GM23248 (cell line): ENCODE data around the genes RING1, B3GALT4, SMIM40 and ITPR3.

DNA sequence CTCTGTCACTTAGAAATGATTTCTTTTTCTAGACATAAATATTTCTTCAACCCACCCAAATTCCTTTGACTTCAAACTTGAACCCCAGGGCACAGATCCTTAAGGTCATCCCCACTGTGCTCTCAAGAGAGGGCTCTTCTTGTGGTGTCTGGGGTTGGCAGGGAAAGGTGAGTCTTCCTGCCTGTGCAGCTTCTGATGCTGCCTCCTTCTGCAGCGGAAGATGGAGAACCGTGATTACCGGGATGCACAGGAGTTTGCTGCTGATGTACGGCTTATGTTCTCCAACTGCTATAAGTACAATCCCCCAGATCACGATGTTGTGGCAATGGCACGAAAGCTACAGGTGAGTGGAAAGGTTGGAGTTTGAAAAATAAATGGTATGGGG is 8.8 kb downstream of the BRD2 start:
- RAMPAGE, long total RNA: no peak

DNA sequence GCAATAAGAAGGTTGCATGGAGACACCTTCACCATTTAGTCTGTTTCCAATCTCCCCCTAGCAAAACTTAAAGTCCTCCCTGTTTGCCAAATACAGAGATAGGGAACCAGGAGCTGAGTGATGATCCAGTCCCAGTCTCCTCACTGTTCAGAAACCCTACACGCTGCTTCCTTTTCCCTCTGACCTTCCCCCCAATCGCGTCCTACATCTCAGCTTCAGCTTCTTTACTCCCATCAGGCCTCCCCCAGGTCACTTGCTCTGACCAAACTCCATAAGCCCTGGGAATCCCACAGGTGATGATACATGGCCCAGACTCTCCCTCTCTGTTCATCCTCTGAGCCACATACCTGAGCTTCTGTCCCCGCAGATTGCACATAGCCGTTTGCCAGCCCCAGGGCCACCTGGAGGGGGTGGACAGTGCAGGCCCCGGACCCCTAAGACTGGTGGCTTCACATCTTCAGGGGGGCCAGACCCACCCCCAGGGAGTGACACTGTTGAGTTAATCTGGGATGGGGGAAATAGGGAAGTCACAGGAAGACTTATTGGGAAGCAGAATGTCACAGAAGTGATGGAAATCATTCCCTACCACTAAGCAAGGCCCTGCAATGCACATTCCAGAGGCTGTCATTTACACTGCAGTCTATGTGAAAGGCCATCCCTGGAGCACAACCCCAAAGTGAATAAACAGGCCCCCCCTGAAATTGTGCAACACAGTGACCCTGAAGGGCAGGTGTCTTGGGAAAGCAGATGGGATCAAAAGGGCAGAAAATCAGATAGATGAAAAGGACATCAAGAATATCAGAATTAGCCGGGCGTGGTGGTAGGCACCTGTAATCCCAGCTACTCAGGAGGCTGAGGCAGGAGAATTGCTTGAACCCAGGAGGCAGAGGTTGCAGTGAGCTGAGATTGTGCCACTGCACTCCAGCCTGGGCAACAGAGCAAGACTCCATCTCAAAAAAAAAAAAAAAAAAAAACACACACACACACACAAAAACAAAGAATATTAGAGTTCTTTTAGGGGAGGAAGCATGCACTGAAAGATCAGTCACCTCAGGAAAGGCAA is 2.2 kb downstream of the RXRB start:
- RAMPAGE, long total RNA: no peak

- RAMPAGE, long total RNA: no peak
Measured at GRCh38 chr6:33205159-33205886, 868 bp downstream of the HSD17B8 start.

- RAMPAGE, long total RNA: start-site peak on the plus strand at chr6:33208502-33208517, 52 and 173 reads in 2 replicates
Measured at GRCh38 chr6:33208312-33209066, at the start of gene RING1. Gene RING1 (plus strand): TSS chr6:33208500.

DNA sequence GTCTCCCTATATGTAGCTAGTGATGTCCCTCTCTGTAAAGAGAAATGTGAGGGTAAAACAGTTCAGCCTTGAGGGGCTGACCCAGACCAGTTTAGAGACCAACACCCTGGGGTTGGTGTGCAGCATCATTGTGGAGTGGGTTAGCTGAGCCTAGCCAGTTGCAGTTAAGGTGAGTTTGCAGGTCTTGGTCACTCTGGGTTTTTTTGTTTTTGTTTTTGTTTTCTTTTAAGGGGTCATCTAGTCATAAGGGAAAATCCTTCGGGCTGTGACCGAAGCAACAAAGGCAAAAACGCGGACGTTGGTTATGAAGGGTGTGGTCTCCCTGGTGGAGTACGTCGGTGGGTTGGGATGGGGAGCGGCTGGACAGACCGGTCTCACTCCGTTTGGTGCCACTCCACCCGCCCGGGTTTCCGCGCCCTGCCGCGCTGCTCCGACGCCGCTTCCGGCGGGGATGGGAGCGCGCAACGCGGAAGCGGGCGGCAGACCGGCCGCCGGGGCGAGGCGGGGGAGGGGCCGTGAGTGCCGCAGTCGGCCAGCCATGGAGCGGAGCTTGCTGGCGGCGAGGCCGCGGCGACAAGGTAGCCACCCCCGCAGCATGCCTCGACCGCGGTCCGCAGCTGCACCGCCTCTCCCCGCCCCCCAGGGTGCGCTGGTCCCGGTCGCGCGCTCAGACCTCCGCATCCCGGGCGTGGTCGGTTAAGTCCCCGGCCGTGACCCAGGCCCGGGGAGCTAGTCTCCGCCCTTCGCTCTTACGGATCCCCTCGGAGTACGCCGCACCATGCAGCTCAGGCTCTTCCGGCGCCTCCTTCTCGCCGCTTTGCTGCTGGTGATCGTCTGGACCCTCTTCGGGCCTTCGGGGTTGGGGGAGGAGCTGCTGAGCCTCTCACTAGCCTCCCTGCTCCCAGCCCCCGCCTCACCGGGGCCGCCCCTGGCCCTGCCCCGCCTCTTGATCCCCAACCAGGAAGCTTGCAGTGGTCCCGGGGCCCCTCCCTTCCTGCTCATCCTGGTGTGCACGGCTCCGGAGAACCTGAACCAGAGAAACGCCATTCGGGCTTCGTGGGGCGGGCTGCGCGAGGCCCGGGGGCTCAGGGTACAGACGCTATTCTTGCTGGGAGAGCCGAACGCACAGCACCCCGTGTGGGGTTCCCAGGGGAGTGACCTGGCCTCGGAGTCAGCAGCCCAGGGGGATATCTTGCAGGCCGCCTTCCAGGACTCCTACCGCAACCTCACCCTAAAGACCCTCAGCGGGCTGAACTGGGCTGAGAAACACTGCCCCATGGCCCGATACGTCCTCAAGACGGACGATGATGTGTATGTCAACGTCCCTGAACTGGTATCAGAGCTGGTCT is at the start of gene B3GALT4:
Gene B3GALT4 (plus strand): TSS at position 482 of the 1,349 bp plus-strand sequence.
- RAMPAGE, long total RNA: no peak

DNA sequence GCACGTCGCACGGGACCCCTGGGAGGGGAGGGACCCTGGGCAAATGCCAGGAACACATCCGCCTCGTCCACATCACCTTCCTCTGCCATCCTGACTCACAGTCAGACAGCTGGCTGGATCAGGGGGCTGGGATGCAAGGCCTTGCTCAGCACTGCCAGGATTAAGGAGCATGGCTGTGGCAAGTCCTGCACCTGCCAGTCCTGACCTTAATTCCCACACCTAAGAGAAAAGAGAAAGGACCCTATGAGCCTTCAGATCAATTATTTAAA is at the start of gene SMIM40:
Gene SMIM40 (minus strand): TSS at position 103 of the 269 bp plus-strand sequence.
- RAMPAGE, long total RNA: no peak

DNA sequence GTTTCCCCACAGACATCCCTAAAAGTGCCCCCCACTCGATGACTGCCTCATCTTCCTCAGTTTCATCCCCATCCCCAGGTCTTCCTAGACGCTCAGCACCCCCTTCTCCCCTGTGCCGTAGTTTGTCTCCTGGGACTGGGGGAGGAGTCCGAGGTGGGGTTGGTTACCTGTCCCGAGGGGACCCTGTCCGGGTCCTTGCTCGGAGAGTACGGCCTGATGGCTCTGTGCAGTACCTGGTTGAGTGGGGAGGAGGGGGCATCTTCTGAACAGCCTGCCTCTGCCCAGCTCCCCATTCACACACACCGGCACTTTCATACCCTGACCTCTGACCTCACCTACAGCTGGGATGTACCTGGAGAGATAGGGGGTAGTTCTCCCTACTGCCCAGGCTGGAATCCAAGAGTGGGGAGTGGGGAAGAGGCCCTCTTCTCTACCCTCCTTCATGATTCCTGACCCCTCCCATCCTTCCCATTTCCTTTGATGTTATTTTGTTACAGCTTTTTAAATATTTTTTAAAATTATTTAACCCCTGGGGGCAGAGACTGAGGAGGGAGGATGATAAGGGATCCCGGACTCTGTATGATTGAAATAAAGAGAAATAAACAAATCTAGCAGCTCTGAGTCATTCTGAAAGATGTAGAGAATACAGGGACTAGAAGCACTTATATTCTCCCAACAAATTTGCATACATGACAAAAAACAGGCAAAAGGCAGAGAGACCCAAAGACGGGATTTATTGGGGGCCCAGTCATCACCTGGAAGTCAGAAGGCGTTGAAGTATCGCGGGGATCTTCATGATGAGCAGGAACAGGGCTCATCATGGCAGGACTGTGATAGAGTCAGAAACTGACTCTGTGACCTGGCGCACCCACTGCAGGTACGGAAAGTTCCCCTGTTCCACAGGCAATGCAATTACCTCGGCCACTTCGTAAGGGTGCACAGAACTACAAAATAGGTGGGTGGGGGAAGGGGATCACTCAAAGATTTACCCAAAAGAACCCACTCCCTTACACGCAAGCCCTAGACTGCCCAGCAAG is 1.8 kb downstream of the CUTA start:
- RAMPAGE, long total RNA: no peak

- RAMPAGE, long total RNA: no peak
Measured at GRCh38 chr6:33424969-33425593, 5.2 kb downstream of the SYNGAP1 start.

DNA sequence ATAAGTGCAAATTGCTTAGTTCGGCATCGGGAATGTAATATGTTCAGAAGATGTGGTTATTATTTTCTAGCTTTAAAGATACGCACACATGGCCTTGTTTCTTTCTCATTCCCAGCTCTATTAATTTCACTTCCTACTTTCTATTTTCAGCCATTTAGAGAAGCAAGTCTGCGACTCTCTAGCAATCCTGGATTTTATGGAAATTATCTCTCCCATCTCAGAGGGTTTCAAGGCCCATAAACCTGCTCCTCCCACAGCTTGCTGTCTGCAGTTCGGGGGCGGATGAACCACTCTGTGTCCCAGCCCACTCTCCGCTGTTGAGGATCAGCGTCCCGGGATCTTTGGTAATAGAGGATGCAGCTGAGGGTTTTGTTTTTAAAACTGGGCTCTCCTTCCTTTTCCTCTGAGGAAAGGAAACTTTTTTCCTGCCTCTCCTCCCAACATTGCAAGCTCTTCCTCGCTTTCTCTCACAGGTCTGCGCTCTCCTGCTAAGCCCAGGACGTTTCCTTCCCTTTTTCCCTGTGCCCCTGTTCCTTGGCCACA is 54.6 kb downstream of the ZBTB9 start:
- RAMPAGE, long total RNA: no peak

- RAMPAGE, long total RNA: no peak
Measured at GRCh38 chr6:33609471-33609944, 11.6 kb upstream of the ITPR3 start.

- RAMPAGE, long total RNA: start-site peak on the plus strand at chr6:33621261-33621605, 10 and 5 reads in 2 replicates
Measured at GRCh38 chr6:33620724-33621752, at the start of gene ITPR3. Gene ITPR3 (plus strand): TSS chr6:33621322.

DNA sequence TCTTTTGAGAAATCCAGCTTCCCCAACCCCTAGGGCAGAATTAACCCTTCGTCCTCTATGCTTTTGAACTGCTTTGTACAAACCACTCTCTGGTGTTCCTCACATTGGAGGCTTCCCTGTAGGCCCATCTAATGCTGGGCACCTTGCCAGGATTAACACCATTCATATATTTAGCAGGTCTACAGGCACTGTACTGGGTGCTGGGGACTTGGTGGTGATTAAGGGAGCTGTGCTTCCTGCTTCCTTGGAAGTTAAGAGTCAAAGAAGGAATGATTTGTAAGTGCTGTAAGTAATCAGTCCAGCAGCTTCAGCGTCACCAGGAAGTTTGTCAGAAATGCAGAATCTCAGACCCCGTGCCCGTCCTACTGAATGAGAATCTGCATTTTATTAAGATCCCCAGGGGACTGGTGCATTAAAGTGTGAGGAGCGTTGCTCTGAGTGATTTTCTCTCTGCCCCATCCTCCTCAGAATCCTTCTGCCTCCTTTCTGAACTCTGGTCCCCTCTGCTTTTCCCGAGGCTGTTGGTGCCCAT is 3.1 kb downstream of the ITPR3 start:
- RAMPAGE, long total RNA: no peak

DNA sequence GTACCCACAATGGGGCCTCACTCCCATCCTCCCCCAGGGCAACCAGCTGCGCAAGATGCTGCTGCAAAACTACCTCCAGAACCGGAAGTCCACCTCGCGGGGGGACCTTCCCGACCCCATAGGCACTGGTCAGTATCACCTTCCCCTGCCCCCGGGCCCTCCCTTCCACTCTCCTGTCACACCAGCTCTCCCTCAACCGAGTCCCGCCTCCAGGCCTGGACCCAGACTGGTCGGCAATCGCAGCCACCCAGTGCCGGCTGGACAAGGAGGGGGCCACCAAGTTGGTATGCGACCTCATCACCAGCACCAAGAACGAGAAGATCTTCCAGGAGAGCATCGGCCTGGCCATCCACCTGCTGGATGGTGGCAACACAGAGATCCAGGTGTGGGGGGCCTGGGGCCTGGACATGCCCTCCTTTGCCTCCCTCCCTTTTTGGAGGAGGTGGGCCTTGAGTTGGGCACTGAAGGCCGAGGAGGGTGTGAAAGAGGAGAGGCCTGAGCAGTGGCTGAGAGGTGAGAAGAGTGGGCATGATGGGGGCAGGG is 26.9 kb downstream of the UQCC2 start:
- RAMPAGE, long total RNA: no peak

- RAMPAGE, long total RNA: no peak
Measured at GRCh38 chr6:33685997-33686777, 25.3 kb downstream of the UQCC2 start.

DNA sequence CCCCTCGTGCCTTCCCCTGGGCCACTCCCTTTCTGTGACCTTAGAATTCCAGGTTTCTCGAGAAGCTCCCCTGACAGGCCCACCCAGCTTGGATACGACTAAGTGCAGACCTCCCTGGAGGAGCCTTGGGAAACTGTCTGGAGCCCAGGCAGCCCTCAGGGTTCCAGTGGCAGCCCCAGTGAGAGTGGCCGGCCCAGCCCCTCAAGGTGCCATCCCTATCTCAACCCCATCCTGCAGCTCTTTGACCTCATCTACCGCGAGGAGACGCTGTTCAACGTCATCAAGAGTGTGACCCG is 20.9 kb downstream of the UQCC2 start:
- RAMPAGE, long total RNA: no peak

DNA sequence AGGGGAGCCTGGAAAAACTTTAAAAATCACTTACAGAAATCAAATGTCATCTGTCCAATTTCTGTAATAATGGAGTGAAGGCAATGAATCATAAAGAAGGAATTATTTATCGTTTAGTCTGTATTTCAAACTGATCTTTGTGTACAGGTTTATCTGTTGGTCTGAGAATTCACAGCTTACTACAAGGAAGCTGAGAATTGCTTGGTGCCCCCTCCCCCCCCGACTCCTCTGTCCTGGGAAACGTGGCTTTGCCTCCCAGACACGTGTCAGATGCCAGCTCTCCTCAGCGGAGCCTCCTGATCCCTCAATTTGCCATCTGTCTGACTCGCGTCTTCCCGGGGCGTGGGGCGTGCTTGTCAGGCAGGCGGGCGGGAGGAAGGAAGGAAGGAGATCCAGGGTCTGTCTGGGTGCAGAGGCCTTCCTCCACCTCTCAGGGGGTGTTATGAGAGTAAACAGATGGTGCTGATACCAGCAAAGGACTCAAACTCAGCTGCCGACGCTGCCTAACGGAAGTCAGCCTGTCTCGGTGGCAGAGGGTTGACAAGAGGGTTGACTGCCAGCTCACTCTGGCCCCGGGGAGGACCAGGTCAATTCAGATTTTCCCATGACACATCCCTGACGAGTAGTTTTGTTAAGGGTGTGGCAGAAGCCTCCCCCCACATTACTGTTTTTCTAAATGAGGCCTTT is 17.2 kb downstream of the UQCC2 start:
- RAMPAGE, long total RNA: no peak

- RAMPAGE, long total RNA: no peak
Measured at GRCh38 chr6:33786402-33786869, 2.5 kb downstream of the LEMD2 start.

- RAMPAGE, long total RNA: no peak
Measured at GRCh38 chr6:33892477-33893511, 89.0 kb upstream of the MLN start.

DNA sequence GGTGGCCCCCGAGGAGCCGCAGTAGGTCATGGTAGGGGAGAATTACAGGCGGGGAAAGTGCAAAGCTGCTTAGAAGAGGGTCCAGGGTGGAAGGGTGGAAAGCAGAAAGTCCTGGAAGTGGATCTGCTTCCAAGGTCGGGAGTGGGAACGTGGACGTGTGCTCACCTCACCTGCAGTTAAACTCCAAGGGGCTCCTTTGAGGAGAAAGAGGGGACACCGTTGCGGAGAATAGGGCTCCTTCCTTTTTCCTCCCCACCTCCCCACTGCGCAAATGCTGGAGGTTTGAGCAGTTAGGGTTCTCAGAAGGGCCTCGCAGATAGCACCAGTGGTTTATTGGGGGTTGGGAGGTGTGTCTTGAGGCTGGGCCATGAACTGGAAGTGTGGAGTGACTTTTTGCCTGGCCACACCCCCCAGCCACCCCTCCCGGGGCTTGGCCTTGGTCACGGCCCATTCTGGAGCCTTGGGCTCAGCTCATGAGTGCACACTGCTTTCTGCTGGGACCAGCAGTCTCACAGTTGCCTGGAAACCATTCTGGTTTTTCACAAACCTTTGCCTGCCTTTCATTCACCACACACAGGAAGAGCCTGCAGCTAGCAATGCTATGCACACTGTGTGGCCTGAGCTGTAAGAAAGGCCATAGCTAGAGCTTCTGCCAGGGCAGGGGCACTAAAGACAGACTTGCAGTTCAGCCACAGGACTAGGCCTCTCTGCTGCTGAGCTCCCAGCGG is 100.5 kb upstream of the MLN start:
- RAMPAGE, long total RNA: no peak

GRCh38 chr6:33905047-33905600 is 101.3 kb upstream of the MLN start:
- RAMPAGE, long total RNA: no peak